Hepatocyte (in vitro differentiated cells and primary cell): ENCODE measurements around the gene PSD2.

GRCh38 chr5:139564925-139565209 lies 3.7 kb downstream of the UBE2D2 start:
- RAMPAGE, long total RNA: no peak

GRCh38 chr5:139643417-139644524 lies 4.4 kb upstream of the CXXC5 start:
- RAMPAGE, long total RNA: no peak
- RRBS: no CpG with 5 or more reads among the region's 8 CpGs

DNA sequence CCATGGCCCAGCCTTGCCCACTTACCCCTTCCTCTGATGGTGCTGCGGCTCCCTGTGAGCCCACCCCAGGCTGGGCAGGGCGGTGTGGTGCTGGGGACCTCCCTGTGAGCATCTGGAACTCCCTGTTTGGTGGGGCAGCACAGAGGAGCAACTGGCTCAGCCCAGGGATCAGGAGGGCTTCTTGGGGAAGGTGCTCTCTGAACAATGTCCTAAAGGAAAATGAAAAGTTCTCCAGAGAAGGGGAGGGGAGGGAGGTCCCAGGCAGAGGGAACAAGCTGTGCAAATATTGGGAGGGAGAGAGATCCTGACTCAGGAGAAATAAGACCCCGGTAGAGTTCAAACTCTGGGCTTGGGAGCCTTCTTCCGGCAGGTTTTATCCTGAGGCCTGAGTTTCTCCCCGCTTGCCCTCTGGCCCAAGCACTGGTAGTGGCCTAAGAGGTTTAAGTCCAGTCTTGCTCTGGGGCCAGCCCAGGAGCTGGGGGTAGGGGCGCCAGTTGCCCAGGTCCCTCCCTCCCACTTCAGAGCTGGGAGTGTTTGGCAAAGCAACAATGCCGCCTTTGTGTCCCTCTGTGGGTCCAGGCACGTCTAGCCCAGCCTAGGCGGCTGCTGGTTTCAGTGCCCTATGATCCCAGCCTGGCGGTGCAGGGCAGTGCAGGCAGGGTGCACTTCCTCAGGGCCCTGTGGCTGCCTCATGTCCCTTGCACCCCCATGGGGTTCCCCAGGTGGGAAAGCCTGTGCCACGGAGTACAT lies 62.0 kb upstream of the PSD2 start:
- RAMPAGE, long total RNA: no peak
- RRBS: no CpG with 5 or more reads among the region's 11 CpGs

DNA sequence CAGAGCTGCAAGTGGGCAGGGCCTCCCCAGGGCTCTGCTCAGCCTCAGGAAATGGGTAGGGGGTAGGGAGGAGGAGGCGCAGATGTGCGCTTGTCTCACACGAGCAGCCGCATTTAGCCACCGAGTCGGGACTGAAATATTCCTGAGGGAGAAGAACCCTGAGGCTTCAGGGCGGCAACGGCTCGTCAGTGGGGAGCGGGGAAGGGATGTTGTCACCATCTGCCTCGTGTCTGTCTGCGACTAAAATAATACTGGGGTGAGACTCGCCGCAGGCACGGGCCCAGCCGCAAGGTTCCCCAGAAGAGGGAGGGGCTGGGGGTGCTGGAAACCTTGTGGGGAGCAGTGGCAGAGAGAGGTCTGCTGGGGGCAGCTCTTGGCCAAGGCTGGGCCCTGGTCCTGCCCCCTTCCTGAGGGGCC lies 55.3 kb upstream of the PSD2 start:
- RAMPAGE, long total RNA: no peak
- RRBS: no CpG with 5 or more reads among the region's 16 CpGs

GRCh38 chr5:139795208-139796397 lies at the start of gene PSD2:
Gene PSD2, plus strand, starts transcription at chr5:139795808.
- RAMPAGE, long total RNA: no peak
- RRBS: 5% methylated on average over 51 of the region's 121 CpGs

DNA sequence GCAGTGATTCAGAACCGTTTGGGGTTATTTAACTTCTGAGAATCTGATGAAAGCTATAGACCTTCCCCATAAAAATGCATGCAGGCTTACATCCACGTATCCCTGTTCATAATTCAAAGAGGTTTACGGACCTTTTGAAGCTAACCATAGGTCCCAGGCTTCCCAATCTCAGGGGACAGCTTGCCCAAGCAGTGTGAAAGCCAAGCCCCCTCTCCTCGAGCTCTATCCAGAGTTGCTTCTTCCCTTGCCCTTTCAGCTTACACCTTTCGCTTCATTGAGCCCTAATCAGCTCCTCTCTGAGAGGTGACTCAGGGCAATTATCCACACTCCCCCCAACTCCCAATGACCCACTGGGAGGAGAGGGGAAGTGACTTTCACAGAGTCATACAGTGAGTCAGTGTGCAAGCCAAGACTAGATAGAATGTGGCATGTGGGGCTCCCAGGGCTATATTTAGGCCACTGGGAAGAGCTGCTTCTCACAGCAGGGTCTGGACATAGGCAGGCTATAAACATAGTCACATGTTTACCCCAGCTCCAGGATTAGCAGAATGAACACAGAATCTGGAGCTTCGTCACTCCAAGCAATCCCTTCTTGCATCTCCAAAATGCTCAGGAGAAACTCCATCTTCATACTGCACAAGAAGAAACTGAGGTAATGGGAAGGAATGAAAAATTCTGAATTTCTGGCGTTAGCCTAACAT lies 57.4 kb downstream of the NRG2 start:
- RAMPAGE, long total RNA: no peak
- RRBS: no CpG with 5 or more reads among the region's 7 CpGs

GRCh38 chr5:140175367-140176357 lies 674 bp downstream of the CYSTM1 start:
- RAMPAGE, long total RNA: no peak
- RRBS: 1% methylated on average over 24 of the region's 62 CpGs

- RAMPAGE, long total RNA: no peak
- RRBS: no CpG with 5 or more reads among the region's 10 CpGs
Observed at GRCh38 chr5:140251985-140252951, 50.6 kb downstream of the PFDN1 start.

GRCh38 chr5:140258374-140259072 lies 44.4 kb downstream of the PFDN1 start:
- RAMPAGE, long total RNA: no peak
- RRBS: no CpG with 5 or more reads among the region's 7 CpGs

- RAMPAGE, long total RNA: no peak
- RRBS: no CpG with 5 or more reads among the region's 1 CpG
Observed at GRCh38 chr5:140293805-140294228, 9.1 kb downstream of the PFDN1 start.

GRCh38 chr5:140311845-140312923 lies 9.3 kb upstream of the PFDN1 start:
- RAMPAGE, long total RNA: no peak
- RRBS: no CpG with 5 or more reads among the region's 10 CpGs

DNA sequence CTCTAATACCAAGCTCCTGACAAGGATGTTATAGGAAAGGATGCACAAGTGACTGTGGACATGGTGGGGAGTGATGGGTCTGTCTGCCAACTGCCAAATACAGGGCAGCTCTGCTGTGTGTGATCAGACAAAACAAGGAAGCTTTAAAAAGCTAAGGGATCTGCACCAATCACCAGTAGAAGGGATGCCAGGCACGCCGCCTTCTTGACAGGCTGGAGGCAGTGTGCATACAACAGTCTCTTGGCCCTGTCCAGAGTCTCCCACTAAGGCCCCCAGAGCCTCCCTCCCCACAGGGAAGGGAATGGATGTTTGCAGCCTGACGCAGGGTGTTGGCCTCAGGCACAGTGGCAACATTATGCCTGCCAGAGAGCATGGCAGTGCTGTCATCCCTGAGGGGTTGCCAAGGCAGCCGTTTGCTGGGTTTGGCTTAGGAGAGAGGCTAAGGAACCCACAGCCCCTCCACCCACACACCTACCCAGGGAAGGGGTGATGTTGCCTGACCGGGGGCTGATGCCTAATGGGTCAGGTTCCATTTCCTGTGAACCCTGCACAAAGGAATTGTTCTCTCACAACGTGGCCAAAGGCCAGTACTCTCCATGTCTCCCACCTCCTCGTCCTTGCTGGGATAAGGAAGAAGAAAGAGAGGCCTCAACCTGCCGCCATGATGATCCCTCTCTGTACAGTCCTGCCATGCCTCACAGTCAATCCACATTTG lies 4.8 kb downstream of the HBEGF start:
- RAMPAGE, long total RNA: no peak
- RRBS: no CpG with 5 or more reads among the region's 8 CpGs

DNA sequence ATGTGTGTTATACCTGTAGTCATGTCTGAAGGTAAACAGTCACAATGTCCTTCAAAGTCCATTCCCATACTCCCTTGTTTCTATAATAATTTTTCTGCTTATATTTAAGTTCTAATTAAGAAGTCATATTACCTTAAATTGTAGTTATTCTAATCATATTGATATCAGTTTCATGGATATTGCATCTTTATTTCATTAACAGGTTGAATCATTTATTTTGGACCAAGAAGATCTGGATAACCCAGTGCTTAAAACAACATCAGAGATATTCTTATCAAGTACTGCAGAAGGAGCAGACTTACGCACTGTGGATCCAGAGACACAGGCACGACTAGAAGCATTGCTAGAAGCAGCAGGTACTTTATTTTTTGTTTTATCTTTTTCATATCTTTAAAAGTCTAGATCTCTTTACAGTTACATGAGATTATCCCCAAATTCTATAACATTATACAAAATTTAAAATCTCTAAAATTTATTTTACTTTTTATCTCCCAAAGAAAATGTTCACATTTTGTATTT lies 34.3 kb downstream of the ANKHD1 start:
- RAMPAGE, long total RNA: no peak
- RRBS: no CpG with 5 or more reads among the region's 2 CpGs

DNA sequence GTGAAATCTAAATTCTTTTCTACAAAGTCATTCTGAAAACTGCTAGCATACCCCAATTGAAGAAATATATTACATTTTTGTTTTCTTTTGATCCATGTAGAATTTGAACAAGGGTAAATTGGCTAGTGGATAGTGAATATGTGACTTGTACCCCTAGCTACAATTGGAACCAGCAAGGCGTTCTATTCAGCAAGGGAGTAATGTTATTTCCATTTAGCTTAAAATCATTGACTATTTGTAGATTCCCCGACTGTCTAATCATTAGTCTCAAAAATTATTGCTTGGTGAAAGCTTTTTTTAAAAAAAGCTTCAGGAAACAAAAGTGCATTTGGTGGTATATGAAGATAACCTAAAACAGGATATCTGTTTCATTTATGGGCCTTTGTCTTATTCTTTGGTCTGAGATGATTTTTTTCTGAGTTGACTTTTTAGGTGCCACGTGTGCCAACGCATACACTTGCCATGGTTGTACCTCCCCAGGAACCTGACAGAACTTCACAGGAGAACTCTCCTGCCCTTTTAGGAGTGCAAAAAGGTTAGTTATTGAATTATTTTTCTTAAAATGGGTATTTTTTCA lies 60.8 kb upstream of the EIF4EBP3 start:
- RAMPAGE, long total RNA: no peak
- RRBS: no CpG with 5 or more reads among the region's 4 CpGs

GRCh38 chr5:140515634-140516399 lies 31.6 kb upstream of the EIF4EBP3 start:
- RAMPAGE, long total RNA: no peak
- RRBS: no CpG with 5 or more reads among the region's 15 CpGs

DNA sequence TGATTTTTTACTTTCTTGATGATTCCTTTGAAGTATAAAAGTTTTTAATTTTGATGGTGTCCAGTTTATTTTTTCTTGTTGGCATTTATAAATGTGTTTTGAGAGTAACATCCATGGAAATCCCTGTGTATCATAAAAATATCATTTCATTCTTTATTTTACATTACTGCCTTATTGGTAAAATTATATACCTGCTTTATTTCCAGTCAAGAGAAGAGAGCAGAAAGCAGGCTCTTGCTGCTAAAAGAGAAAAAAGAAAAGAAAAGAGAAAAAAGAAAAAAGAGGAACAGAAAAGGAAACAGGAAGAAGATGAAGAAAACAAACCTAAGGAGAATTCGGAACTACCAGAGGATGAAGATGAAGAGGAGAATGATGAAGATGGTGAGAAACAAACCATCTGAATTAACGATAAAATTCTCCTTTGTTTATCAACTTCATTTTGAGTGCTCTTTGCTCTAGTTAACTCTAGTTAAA lies 23.6 kb upstream of the EIF4EBP3 start:
- RAMPAGE, long total RNA: no peak
- RRBS: no CpG with 5 or more reads among the region's 2 CpGs

DNA sequence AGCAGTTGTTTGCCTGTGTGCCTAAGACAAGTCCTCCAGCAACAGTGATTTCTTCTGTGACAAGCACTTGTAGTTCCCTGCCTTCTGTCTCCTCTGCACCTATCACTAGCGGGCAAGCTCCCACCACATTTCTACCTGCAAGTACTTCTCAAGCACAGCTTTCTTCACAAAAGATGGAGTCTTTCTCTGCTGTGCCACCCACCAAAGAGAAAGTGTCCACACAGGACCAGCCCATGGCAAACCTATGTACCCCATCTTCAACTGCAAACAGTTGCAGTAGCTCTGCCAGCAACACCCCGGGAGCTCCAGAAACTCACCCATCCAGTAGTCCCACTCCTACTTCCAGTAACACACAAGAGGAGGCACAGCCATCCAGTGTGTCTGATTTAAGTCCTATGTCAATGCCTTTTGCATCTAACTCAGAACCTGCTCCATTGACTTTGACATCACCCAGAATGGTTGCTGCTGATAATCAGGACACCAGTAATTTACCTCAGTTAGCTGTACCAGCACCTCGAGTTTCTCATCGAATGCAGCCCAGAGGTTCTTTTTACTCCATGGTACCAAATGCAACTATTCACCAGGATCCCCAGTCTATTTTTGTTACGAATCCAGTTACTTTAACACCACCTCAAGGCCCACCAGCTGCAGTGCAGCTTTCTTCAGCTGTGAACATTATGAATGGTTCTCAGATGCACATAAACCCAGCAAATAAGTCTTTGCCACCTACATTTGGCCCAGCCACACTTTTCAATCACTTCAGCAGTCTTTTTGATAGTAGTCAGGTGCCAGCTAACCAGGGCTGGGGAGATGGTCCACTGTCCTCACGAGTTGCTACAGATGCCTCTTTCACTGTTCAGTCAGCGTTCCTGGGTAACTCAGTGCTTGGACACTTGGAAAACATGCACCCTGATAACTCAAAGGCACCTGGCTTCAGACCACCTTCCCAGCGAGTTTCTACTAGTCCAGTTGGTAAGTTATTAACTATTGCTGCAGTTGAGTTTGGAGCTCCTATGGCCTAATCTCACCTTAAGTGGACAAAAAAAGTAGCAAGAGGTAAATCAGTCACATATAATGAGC lies 18.3 kb upstream of the EIF4EBP3 start:
- RAMPAGE, long total RNA: no peak
- RRBS: no CpG with 5 or more reads among the region's 8 CpGs

DNA sequence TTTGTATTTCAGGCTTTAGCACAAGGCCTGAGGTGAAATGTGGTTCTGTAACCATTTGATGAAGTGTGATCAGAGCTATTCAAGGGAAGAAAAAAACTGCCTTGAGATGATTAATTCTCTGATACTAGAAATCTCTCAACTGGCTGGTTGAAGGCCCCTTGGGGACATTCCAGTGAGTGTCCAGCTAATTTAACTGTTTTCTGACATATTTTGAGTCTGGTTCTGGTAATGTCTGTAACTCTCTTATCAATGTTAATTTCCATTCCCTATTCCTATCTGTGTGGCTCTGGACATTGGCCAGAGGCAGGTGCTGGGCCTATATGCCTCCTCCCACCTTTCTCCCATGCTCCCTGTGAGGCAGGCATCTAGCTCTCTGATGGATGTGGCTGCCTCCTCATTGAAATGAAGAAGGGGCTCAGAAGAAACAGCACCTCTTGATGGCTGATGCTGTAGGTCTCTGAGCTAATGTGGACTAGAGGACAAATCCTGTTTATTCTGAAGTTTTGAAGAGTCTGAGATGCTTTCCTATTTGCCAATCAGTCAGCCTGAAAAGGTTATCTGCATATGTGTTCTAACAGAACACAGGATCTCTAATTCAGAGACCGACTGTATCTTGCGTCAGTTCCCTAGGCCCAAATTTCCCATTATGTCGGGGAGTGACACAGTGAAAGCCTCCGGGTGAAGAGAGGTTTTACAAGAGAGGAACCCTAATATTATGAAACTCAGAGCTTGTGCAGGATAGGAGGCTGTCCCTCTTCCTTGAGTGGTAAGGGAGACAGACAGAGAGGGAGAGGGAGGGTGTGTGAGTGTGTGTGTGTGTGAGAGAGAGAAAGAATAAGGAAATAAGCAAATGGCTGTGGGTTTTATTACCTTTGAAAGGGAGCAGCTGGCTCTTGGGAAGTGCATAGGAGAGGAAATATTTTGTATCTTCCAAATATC lies 2.2 kb downstream of the CD14 start:
- RAMPAGE, long total RNA: no peak
- RRBS: no CpG with 5 or more reads among the region's 4 CpGs

- RAMPAGE, long total RNA: no peak
- RRBS: no CpG with 5 or more reads among the region's 8 CpGs
Observed at GRCh38 chr5:140642467-140643323, 3.4 kb downstream of the TMCO6 start.

GRCh38 chr5:140704301-140704632 lies 4.0 kb downstream of the ZMAT2 start:
- RAMPAGE, long total RNA: no peak
- RRBS: no CpG with 5 or more reads among the region's 3 CpGs